Spinal cord (tissue), 3 donors: ENCODE measurements around a stretch of chr2.

GRCh38 chr2:12721934-12722793 is 5.4 kb downstream of the TRIB2 start:
- PRO-cap: no peak
- RAMPAGE, long total RNA: no peak

DNA sequence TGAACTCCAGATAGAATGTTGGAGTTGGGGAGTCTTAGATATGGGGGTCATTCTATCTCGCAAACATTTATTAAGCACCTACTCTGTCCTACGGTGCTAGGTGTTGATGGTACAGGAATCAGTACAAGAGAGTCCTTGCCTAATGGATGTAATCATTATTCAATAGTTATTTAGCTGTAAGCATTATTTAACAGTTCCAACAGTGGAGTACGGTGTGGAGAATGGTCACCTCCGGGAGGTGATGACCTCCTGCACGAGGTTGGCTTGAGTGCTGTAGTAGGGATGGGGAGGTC is 14.2 kb downstream of the TRIB2 start:
- PRO-cap: no peak
- RAMPAGE, long total RNA: no peak

DNA sequence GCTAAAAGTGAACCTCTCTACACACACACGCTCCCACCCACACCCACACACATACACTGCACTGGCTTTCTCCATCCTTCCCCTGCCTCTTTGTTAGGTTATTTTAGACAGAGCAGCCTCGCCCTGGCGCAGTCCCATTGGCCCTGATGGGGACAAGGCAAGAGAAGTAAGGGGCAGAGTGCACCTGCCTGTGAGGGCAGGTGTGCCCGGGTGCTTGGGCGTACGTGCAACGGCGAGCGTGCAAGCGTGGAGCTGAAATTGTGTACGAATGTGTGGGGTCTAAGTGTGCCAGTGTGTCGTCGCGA is 466 bp downstream of the LRATD1 start:
- PRO-cap: no peak
- RAMPAGE, long total RNA: no peak

DNA sequence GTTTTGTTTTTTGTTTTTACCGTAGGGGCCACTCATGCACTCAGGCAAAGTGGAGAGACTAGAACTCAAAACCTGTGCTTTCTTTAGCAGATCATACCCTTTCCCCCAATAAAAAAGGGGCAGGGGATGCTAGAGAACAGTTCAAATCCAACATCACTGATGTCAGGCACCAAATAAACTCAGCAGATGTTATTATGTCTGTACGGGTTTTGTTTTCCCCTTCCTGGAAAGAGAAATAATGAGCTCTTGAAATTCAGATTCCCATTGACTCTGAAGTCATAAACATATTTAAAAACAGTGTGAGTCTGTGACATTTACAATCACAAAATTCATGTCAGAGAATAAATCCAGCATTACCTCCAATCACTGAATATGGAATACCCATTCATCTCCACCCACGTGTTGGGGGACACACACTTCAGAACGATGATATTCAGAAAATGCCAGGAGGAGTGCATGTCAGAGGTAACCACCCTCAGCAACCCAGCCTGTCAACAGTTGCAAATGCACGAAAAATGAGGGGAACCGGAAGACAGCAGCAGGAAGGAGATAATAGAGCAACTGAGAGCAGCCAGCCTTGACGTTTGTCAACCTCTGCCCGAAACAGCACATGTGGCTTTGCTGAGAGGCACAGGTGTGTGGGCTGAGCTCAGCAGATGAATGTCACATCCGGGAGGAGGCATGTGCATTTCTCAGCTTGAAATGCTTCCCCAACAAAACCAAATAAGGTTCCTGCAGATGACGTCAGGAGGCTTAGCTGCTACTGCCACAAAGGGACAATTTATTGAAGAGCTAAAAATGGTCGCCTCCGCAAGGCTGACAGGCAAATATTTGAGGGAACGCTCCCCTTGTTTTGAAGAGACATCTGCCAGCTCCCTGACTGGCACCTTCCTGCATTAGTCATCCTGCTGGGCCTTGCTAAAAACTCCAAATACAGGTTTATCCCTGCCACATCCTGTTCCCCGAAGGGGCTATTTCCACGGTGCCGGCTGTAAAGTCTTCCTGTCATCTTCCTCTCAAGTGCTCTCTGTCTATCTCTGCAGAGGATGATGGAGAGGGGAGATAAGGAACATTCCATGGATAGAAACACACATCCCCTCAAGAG is 419.1 kb downstream of the NBAS start:
- PRO-cap: no peak
- RAMPAGE, long total RNA: no peak

GRCh38 chr2:15747696-15748174 is 156.1 kb downstream of the DDX1 start:
- PRO-cap: no peak
- RAMPAGE, long total RNA: no peak

DNA sequence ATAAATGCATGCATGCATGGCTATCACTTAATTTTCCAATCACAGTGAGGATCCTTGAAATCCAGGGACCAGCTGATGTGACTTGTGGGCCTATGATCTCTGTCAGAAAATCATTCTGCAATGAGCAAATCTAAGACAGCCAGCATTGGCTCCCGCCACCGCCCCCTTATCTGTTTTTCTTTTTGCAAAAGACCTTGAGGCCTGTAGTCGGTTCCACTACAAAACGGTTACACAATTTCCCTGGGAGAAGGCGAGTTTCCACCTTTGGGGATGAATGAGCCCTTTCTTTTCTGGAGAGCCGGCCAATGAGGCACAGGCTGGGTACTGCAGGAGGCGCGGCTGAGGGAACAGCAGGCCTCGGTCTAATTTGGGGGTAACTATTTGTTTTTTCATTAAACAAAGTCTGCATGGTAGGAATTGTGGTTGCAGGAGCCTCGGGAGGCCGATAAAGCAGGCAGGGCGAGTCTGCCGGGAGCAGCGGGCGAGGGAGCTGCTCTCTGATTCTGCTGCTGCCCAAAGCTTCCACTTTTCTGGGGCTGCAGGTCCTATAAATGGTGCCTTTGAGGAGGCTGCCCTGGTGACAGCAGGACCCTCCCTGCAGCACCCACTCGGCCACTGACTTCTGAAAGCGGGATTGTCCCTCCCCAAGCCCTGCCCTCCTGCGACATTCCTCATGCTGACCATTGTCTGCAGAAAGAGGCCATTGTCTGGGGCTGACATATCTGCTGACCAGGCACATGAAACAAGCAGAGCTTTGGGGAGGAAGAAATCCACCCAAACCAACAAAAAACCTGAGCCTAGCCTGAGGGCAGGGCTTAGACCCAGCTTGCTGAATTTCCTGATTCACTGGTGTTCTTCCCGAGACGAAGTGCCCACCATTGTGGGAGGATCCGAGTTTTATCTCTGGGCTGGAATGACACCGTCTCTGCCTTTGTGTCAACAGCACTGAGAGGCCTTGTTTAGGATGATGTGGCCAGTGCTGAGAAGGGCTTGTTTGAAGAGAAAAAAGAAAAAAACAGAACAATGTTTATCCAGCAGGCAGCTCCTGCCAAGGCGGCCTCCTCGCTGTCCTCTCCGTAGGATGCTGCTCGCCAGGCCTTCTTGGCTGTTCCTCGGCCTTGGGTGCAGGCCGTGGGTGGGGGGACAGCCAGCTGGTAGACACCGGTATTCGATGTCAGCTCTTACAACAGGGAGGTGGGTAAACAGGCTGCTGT is 129.6 kb downstream of the MYCN start:
- PRO-cap: no peak
- RAMPAGE, long total RNA: no peak

- PRO-cap: no peak
- RAMPAGE, long total RNA: no peak
These were observed 59.4 kb downstream of the CYRIA start for GRCh38 chr2:16605843-16607080.

DNA sequence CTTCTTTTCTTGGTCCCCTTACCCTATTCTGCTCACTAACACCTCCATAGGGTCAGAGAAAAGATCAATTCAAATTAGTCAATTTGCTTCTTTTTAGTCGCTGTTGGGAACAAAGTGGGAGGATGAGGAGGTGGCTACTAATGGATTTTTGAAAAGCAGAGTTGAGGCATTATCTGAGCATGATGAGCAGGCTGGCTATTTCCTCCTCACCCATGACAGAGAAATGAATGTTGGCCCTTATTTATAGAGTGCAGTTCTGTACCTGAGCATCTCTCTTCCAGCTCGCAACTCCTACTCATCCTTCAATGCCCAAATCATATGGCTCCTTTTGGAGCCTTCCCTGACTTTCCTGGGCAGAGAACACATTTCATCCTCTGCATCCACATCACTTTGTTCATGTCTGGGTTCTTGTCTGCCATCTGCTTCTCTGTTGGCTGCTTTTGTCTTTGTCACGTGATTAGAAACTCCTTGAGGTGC is 46.0 kb downstream of the CYRIA start:
- PRO-cap: no peak
- RAMPAGE, long total RNA: no peak

DNA sequence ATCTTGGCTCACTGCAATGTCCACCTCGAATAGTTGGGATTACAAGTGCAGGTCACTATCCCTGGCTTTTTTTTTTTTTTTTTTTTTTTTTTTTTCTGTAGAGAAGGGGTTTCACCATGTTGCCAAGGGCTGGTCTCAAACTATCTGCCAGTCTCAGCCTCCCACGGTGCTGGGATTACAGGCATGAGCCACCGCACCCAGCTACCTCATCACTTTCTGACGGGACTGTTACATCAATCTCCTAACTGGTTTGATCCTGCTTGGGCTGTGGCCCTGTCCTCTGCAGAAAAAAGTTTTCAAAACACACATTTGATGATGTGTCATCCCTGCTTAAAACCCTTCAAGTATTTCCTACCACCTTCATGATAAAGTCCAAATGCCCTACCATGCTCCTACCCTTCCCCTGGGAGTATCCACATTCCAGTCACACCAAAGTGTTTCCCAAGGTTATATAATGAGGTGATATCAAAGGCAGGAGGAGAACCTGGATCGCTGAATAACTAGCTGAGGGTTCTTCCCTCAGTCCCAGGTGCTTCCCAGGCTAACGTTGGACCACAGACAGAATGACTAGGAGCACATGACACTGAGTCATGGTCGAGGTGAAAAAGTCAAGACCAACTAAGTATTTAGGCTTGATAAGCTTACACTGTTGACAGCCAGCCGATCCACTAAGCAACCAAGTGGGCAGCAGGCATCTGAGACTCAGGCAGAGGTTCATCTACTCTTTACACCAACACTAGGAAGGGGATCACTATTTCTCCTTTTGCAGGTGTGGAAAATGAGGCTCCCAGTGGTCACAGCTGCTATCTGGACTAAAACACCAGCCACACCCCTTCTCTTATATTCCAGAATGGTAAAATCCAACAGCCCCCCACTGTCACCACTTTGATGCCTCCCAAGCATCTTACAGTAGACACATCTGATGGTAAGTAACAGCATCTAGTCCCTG is 31.9 kb downstream of the CYRIA start:
- PRO-cap: no peak
- RAMPAGE, long total RNA: no peak

- PRO-cap: no peak
- RAMPAGE, long total RNA: no peak
These were observed 29.6 kb downstream of the CYRIA start for GRCh38 chr2:16635549-16636956.

GRCh38 chr2:16664004-16665156 is 1.3 kb downstream of the CYRIA start:
- PRO-cap: no peak
- RAMPAGE, long total RNA: no peak

GRCh38 chr2:17752075-17752891 is 1.3 kb downstream of the SMC6 start:
- PRO-cap: no peak
- RAMPAGE, long total RNA: no peak

GRCh38 chr2:17754366-17754762 is 426 bp downstream of the GEN1 start:
- PRO-cap: no peak
- RAMPAGE, long total RNA: no peak

GRCh38 chr2:17763554-17764485 is 9.9 kb downstream of the GEN1 start:
- PRO-cap: no peak
- RAMPAGE, long total RNA: no peak

DNA sequence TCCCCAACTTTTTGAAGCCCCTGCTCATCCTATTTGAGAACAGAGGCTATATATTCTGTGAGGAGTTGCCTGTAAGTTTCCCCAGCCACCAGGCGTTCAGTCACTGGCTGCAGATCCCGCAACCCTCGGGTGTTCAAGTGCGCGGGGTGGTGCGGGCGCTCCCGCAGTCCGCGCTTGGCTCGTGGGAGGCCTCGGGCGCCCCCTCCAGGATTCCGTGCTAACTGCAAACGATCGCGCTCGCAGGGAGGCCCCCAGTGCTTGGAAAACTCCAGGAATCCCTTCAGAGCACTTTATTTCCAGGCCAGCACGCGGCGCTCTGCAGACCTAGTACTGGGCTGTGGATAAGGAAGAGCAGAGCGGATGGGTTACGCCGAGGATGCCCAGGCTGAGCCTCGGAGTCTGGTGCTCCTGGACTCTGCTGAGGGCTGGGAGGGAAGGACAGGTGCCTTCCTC is 14.3 kb downstream of the MSGN1 start:
- PRO-cap: no peak
- RAMPAGE, long total RNA: no peak

GRCh38 chr2:17977081-17977461 is 98.6 kb downstream of the KCNS3 start:
- PRO-cap: no peak
- RAMPAGE, long total RNA: no peak

GRCh38 chr2:18297596-18298056 is 262.8 kb downstream of the RDH14 start:
- PRO-cap: no peak
- RAMPAGE, long total RNA: no peak

DNA sequence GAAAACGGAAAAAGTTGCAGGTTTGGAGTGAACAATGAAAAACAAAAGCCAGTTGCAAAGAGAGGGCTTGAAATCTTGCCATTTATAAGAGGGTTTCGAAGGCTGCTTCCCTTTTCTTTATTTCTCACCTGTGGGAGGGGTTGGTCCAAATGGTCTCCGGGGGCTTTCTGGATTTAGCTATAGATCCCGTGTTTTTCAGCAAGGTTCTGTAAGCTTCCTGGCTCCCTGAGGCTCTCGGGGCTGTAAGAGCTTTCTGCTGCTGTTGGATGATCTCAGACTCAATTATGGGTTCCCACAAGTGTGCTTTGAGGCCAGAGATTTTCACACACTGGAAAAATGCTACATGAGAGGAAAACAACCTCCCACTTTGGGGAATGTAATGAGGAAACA is 249.2 kb downstream of the RDH14 start:
- PRO-cap: no peak
- RAMPAGE, long total RNA: no peak

- PRO-cap: no peak
- RAMPAGE, long total RNA: no peak
These were observed 311.4 kb downstream of the OSR1 start for GRCh38 chr2:19046943-19047516.

DNA sequence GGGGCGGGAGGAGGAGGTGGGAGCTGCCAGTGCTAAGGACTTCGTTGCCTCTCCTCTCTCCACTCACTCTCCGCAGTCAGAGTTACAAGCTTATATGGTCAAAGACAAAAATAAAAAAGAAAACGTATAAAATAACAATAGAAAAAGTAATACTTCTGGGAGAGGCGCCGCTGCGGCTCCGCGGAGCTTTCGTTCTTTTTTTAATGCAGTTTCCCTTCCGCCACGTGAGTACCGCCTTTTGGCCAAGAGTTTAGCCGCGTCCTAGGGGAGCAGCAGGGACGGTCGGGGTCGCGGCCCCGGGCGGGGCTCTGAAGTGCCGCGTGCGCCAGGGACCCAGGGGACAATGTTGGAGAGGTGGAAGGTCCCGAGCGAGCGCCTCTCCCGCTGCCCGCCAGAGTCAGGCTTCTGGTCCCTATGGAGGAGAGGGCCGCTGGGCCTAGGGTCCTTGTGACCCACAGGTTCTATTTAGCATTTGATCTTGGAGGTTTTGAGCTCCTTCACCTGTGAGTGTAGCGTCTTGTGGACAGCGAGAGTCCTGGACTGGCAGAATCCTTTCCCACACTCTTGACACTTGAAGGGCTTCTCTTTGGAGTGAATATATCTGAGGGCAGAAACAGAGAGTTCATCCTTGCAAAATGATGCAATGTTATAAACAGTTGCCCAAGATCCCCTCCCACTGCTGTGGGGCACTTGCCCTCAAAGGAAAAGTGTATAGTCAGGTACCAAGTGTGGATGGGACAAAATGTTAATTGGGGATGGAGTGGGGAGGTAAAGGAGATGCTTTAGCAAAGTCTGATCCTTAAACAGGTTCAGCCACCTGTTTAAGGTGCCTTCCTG is 6.4 kb downstream of the OSR1 start:
- PRO-cap: no peak
- RAMPAGE, long total RNA: no peak